Measurements from ENCODE around the genes CTDSPL2, DUOXA1, SLC24A5 and CEP152.

DNA sequence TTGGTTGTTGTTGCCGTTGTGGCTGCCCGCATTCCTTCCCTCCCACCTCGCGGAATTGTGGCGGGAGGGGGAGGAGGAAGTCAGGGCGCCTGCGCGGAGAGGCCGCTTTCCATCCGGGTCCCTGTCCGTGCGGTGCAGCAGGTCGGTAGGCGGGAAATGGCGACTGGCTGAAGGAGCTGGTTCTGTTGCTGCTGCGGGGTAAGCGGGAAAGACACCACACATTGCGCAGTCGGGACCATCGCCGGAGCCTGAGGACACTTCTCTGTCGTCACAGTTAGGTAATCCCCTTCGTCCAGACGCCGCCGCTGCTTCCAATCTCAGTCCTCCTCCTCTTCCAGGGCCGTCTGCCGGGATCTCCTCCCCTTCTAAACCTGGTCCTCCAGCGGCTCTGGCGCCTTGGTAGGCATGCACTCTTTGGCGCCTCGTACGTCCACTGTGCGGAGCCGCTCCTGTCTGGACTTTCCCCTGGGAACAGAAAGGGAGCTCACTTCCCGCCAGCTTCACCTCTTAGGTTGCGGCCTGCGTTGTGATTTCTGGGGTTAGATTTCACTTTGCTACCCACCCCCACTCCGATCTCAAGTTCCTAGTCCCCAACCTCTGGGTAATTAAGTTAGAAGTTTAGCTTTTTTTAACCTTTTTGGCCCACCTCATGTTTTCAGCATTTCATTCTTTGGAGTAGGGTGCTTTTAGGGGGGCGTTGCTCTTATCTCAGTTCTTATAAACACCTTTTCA is at the start of gene CTDSPL2:
Gene CTDSPL2, plus strand, starts transcription at position 135 of the 732 bp plus-strand sequence.
- RRBS, 2 experiments: 0 to 3% methylated on average over 2 to 11 of the region's 40 CpGs

- RRBS, 2 experiments: no CpG with 5 or more reads among the region's 5 CpGs
Measured at GRCh38 chr15:44661875-44662280, 1.6 kb downstream of the SPG11 start.

- RRBS, 2 experiments: no CpG with 5 or more reads among the region's 6 CpGs
Measured at GRCh38 chr15:44675545-44675956, 12.1 kb upstream of the SPG11 start.

- RRBS, 2 experiments: no CpG with 5 or more reads among the region's 5 CpGs
Measured at GRCh38 chr15:44683175-44683769, 19.8 kb upstream of the SPG11 start.

- RRBS, 2 experiments: no CpG with 5 or more reads among the region's 1 CpG
Measured at GRCh38 chr15:44716715-44717172, 5.4 kb downstream of the B2M start.

DNA sequence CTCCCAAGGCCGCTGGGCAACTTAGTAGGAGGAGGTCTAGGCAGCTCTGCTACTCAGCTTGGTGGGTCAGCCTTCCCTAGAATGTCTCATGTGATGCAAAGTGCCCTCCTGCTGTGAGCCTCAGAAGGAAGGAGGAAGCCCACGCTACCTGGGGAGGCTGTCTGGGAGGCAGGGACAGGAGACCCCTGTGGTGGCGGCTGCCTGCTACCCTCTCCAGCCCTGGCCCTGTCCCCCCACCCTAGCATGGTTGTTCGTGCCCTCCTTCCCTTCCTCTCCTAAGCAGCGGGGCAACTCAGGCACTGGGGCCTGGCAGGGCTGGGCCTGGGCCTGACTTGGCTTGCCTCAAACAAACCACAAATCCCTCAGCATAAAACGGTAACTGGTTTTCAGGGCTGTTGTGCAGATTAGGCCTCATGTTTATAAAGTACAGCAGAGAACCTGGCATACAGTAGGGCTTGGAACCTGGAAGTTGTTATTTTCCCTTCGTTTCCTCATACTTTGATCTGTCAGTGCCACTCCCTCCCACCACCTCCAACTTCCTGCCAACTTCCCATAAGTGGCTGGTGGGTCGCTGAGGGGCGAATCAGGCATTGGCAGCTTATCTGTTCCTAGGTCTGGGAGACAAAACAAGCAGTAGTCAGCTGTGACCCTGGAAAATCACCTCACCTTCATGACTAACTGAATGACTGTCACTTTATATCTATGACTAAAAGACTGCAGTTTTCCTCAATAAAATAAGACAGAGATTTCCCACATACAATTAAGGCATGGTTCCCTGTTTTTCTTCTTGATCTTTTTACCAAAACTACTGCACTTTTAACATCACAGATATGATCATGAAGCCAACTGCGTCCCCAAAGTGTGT is 94.3 kb downstream of the TRIM69 start:
- RRBS, 2 experiments: no CpG with 5 or more reads among the region's 10 CpGs

DNA sequence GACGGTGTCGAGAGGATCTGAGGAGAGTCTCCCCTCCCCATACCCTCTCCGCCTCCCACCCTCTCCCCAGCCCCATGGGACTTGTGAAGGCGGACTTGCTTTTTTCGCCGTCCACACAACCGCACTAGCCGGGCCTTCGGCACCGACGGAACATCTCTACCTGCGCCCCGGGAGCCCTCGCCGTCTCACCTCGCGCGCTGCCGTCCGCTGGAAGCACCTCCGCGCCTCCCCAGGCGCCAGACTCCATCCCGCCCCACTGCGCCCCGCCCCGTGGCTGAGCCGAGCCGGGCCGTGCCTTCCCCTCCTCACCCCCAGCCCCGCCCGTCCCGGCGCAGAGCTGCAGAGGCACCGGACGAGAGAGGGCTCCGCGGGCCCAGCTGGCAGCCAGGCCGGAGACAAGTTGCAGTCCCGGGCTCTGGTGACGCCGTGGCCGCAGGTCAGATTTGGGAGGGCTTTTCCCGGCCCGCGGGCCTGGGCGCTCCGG is at the start of gene DUOXA1:
Gene DUOXA1, minus strand, starts transcription at position 217 of the 484 bp plus-strand sequence.
- RRBS, 2 experiments: 36 to 40% methylated on average over 21 to 32 of the region's 48 CpGs

DNA sequence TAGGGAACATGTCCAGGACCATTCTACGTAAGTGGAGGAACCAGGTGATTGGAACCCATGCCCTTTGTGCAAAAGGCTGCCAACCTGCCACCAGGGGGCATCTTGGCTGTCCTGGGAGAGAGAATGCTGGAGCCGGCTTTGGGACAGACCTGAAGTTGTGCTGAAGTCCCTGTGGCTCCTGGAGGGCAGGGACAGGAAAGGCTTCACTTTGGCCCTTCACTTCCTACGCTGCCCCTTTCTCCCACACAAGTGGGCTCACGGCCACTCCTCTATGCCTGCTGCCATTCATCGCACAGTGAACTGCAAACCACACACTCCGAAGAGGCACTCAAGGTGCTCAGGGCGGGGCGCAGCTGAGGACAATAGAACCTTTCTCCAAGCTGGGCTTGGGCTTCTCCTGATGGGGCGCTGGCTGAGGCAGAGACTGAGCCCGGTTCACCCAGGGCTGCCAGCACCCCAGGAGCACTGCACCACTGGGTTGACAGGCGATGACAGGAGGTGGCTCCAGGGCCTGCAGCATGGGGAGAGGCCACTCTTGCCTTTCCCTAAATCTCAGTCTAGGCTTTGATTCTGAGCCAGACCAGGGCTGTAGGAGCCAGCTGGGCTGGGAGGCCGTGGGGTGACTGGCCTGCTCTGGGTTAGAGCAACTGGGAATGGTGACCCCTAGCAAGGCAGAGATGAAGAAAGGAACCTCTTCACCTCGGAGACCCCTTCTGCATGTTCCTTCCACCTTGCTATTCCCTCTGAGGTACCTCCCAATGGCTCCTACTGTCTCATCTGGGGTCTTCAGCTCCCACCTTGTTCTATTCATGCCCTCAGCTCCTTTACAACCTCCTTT is 8.3 kb downstream of the SHF start:
- RRBS, 2 experiments: no CpG with 5 or more reads among the region's 13 CpGs

GRCh38 chr15:45346021-45346658 is 32.2 kb downstream of the GATM start:
- RRBS, 2 experiments: no CpG with 5 or more reads among the region's 5 CpGs

GRCh38 chr15:45415373-45416077 is 13.4 kb downstream of the SPATA5L1 start:
- RRBS, 2 experiments: no CpG with 5 or more reads among the region's 5 CpGs

DNA sequence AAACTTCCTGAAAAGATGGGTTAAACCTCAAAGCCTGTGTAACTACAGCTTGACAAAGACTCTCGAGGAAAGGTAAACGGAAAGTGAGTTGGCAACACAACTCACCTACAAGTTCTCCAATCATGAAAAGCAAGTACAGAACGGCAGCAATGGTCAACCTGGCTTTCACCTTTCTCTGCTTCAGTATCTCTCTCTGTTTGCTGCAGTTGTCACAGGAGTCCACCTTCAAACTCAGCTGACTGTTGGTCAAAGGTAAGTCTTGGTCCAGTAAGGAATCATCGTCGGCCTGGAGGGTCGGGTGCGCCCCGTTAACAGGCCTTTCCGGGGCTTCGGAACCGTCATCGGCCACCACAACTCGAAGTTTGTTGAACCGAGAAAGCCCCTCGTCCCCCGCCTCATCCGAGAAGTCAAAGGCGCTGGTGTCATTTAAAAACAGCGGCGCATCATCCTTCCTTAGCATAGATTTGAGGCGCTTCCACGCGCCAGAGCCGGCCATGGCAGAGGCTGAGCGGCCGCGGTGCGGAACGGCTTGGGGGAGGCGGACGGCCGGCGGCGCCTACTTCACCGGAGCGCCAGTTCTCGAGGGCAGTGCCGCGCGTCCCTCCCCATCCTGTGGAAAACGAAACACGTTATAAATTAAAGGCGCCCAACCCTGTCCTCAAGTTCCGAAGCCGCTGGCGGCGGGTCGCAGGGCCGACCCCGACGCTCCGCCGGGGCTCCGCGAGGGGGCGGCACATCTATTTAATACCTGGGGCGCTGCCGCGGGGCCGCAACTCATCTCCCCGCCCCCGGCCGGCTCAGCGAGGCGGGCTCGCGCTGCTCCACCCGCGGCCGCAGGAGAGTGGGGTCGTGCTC is 469 bp downstream of the SLC30A4 start:
- RRBS, 2 experiments: under 1 to 6% methylated on average over 25 of the region's 71 CpGs

DNA sequence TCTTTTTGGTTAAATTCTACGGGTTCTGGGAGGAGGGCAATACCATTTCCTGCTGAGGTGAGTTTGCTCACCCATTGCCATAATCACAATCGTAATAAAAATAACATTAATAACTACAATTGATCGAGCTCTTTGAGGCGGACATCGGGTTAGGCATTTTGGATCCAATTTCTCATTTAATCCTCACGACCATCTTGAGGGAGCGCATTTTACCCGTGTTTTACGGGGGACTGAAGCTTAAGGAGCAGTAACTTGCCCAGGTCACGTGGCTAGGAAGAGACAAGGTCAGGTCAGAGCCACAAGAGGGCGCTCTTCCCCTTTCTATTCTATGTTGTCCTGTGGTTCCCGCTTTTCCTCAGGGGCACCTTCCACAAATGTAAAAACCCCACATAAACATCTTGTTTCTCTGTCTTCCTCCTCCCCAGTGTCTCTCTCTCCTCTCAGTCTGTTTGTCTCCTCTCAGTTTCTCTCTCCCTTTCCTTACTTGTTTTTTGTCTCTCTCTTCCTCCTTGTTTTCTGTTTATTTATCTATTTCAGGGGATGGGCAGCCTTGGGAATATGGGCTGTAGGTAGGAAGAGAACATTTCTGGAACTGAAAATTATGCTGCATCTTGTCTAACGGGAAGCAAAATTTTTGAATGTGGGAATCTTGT is 70.8 kb downstream of the SQOR start:
- RRBS, 2 experiments: no CpG with 5 or more reads among the region's 13 CpGs

DNA sequence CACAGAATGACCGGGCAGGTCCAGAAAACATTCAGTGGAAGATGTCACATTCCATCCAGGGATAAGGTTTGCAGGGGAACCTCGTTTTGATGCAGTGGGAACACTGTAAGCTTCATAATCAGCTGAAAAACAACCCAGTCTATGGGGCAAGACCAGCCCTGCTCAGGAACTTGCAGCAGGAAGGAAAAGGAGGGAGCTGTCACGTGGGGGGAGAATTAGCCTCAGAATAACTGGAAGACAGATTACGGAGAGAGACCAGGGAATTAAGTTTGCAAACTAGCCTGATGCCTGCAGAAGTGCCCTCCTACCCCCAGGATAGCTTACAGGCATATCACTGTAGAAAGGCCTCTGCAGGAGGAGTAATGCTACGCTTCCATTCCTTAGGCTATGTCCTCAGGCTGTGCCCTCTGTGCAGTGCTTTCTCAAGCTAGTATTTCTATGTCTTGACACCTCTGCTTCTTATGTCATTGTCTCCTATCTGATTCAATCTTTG is 43.8 kb upstream of the SEMA6D start:
- RRBS, 2 experiments: no CpG with 5 or more reads among the region's 5 CpGs

- RRBS, 2 experiments: no CpG with 5 or more reads among the region's 4 CpGs
Measured at GRCh38 chr15:48120896-48121112, at the start of gene SLC24A5. TSS of gene SLC24A5 (plus strand) at chr15:48120990.

DNA sequence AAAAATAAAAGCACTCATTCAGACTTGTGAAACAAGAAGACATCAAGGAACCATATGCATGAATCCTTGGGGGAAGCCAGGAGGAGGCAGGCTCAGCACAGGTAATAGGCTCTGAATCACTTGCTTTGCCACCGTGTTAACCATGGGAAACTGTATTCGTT is 42.4 kb downstream of the FBN1 start:
- RRBS, 2 experiments: no CpG with 5 or more reads among the region's 2 CpGs

- RRBS, 2 experiments: no CpG with 5 or more reads among the region's 4 CpGs
Measured at GRCh38 chr15:48610593-48611080, 34.9 kb downstream of the FBN1 start.

- RRBS, 2 experiments: 3 to 11% methylated on average over 16 to 21 of the region's 41 CpGs
Measured at GRCh38 chr15:48645205-48645586, 313 bp downstream of the FBN1 start.

DNA sequence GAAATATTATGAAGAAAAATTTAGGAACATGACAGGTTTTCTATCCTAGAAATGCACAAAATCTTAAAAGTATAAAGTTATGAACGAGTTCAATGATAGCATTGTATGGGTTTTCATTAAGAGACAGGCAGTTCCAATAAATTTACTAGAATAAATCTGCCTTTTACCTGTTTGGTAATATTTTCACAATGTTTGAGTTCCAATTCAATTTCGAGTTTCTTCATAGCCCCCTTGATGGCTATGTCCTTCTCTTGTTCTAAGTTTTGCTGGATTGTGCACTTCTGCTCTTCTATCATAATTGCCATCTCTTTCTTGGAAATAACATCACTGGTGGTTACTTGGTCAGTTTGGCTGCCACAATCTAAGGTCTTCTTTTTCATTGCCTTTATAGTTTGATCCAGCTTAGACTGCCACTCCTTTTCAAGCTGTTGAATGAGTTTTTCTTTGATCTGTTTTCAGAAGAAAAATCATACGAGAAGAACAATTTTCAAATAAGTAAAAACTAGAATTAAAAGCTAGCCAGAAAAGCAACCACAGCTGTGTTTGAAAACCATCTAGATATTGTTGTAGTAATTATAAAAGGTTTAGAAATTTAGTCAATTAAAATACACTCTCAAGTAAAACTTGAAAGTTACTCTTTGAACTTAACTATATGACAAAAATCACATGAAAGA is 48.5 kb downstream of the CEP152 start:
- RRBS, 2 experiments: no CpG with 5 or more reads among the region's 3 CpGs

DNA sequence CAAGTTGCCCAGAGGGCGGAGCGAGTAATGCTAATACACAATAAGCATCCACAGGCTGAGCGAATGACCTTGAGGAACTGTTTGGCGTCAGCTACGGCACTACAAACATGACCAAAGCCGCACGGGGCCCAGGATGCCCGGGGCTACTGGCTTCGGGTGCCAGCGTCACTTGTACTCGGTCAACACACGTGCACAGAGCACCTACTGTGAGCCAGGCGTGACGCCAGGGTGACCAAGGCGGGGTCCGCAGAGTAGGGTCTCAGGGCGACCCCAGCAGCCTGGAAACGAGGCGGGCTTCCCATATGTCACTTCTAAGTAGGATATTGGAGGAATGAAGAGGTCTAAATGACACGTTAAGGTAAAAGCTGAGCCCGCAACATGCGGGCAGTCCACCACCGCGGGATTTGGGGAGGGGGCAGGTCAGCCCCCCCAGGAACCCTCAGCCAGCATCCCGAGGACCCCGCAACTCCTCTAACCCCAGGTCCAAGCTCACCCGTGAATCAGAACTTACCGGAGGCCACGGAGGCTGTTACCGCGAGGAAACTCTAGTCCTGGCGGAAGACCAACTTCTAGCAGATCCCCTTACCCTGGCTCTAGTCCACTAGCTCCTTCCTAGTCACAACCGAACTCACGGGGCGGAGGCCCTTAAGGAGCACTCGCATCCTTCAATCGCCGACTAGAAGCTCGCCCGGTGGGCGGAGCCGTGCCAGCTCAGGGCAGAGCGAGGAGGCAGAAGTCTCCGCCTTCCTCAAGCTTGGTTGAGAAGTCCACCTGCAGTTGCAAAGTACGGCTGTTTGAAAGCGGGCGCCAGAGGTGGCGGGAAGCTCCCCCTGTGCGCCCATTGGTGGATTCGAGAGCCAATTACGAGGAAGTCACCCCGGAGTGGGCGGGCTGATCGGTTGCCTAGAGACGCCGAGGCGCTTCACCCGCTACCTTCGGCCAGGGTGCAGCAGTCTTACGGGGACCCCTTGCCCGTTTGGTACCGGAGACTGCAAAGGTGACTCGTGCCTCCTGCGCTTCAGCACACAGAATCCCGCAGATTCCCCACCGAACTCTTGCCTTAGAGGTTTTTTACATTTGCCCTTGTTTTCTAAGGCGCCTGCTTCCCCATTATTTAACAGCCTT is at the start of gene CEP152:
Gene CEP152, minus strand, starts transcription at position 620 of the 1,125 bp plus-strand sequence.
- RRBS, 2 experiments: 0 to 4% methylated on average over 7 of the region's 67 CpGs

All from Panc1 (cell line).